LUHMES (cell line): Measurements from ENCODE around the genes SV2B and ST8SIA2.

DNA sequence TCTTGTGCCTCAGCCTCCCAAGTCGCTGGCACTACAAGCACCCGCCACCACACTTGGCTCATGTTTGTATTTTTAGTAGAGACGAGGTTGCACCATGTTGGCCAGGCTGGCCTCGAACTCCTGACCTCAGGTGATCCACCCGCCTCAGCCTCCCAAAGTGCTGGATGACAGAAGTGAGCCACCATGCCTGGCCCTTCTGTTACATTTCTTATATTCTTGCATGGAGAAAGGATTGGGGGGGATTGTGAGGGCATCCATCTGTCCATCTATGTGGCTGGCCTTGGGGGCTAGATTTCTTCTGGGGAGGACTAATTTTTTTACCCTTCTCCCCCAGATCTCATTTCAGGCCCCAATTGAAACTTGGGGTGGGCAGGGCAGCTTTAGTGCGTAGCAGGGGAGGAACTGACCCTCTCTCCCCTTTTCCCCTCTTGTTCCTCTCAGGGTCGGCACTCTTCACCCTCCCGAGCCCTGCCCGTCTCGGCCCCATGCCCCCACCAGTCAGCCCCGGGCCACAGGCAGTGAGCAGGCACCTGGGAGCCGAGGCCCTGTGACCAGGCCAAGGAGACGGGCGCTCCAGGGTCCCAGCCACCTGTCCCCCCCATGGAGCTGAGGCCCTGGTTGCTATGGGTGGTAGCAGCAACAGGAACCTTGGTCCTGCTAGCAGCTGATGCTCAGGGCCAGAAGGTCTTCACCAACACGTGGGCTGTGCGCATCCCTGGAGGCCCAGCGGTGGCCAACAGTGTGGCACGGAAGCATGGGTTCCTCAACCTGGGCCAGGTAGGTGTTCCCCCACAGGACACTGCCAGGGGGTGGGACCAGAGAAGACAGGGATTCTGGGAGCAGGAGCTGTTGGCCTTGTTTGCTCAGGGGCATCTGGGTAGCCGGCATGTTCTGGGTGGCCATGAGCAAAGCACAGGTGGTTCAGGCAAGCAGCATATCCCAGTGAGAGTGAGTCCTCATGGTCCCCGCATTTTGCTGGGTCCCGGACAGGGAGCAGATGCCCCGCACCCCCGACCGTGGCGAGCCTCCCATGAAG is 7.1 kb downstream of the FURIN start:
- PRO-cap = no peak

DNA sequence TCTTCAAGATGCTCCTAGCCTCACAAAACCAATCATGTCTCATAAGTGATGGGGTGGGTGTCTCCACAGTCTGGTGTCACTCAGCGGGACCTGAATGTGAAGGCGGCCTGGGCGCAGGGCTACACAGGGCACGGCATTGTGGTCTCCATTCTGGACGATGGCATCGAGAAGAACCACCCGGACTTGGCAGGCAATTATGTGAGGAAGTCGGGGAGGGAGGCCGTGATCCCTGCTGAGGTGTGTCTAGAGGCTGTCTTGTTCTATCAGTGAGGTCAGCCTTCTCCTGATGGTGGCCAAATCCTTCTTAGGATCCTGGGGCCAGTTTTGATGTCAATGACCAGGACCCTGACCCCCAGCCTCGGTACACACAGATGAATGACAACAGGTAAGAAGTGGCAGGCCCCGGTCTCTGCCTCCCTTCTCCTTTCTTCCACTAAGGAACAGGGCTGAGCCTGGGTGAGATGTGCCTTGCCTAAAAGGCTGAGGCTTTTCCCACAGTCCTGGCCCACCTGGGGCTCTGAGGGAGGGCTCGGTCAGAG is 7.4 kb upstream of the FES start:
- PRO-cap = no peak

- PRO-cap = no peak
Measured at GRCh38 chr15:90905189-90905764, 2.2 kb downstream of the MAN2A2 start.

DNA sequence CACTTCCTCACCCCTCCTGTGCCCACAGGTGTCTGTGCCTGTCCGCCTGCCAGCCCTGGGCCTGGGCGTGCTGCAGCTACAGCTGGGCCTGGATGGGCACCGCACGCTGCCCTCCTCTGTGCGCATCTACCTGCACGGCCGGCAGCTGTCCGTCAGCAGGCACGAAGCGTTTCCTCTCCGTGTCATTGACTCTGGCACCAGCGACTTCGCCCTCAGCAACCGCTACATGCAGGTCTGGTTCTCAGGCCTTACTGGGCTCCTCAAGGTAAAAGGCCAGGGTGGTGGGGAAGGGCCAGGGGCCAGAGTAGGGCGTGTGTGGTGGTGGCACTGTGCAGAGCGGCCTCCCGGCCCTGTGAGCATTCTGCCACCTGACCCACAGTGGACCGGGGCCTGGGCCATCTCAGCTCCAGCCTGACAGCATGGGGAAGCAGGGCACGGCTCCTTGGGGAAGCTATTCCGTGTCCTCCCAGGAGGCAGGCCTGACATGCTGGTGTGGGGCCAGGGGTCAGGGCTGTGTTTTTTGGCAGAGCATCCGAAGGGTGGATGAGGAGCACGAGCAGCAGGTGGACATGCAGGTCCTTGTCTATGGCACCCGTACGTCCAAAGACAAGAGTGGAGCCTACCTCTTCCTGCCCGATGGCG is 9.0 kb downstream of the MAN2A2 start:
- PRO-cap = no peak

DNA sequence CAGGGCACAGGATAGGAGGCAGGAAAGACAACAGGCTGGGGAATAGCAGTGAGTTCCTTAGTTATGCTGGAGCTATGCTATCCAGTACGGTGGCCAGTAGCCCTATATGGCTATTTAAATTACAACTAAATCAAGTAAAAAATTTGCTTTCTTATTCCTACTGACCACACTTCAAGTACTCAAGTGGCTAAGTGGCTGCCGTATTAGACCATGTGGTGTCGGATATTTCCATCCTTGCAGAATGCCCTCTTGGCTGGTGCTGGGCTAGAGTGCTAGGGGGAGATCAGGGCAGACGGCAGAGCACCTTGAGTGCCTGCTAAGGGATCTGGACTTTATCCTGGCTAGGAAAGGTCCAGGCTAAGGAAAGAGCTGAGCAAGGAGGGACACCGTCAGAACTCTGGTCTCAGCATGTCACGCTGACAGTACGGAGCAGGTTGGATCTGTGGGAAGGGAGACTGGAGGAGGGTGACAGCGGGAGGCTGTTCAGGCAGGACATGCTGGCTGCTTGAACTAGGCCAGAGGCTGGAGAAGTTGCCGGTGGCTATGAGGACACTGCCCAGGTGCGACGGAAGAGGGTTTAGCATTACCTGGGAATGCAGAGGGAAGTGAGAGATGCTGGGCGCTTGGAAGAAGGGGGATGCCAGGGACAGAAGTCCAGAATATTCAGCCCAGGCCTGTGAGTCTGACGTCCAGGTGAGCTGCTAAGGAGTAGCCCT is 14.1 kb downstream of the MAN2A2 start:
- PRO-cap = no peak

DNA sequence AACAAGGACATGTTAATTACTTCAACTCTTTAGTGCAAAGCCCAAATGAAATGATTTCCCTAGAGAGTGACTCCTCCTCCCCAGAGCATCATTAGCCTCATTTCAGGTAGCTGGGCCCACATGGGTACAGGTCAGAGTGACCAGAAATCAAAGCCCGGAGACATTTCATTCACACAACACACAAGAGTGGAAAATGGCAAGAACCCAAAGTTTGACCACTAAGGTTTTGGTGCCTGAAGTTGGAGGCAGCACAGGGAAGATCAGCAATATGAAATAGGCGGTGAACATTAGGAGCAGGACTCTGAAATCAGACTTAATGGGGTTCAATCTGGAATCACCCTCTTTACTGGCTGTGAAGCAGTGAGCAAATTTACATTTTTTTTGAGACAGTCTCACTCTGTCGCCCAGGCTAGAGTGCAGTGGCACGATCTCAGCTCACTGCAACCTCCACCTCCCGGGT is 19.6 kb downstream of the PRC1 start:
- PRO-cap = no peak

GRCh38 chr15:91059396-91059759 is 37.0 kb upstream of the VPS33B start:
- PRO-cap = no peak

- PRO-cap = bidirectional peak, plus-strand start at chr15:91099861, minus-strand start at chr15:91099839; bidirectional peak, plus-strand start at chr15:91100345, minus-strand start at chr15:91100355; unidirectional peak, minus-strand start at chr15:91100581
Measured at GRCh38 chr15:91099555-91100743, at the start of gene SV2B. Gene SV2B, plus strand, starts transcription at chr15:91100257.

DNA sequence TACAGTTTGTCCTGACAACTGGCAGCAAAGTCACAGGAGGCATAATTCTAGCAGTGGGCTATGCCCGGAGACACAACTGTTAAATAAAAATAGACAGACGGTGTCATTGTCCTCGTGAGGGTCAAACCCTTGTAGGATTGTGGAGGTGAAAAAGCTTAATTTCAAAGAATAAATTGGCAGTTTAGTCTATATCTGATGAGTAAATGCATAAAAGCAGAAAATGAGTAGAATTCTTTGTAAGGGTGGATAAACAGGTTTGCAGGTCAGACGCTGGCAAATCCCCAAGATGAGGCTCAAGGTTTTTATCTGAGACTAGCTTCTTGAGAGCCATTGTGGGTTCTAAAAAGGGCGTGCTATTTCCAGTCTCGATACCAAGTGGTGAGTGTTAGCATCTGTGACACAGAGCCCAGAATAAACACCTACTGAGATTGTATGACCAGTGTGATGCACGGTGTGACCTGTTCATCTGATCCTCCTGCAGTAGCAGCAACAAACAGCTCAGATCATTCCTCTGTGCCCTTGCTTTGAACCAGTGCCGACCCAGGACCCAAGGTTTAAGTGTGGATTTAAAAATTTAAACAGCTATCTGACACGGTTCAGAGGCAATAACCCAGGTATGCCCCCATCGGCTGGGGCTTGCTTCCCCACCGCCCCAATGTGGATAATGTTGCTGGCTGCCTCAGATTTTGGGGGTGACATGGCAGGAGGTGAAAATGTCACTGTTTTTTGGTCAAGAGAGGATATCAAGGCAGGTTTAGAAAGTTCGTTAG is 51.3 kb upstream of the SLCO3A1 start:
- PRO-cap = no peak

DNA sequence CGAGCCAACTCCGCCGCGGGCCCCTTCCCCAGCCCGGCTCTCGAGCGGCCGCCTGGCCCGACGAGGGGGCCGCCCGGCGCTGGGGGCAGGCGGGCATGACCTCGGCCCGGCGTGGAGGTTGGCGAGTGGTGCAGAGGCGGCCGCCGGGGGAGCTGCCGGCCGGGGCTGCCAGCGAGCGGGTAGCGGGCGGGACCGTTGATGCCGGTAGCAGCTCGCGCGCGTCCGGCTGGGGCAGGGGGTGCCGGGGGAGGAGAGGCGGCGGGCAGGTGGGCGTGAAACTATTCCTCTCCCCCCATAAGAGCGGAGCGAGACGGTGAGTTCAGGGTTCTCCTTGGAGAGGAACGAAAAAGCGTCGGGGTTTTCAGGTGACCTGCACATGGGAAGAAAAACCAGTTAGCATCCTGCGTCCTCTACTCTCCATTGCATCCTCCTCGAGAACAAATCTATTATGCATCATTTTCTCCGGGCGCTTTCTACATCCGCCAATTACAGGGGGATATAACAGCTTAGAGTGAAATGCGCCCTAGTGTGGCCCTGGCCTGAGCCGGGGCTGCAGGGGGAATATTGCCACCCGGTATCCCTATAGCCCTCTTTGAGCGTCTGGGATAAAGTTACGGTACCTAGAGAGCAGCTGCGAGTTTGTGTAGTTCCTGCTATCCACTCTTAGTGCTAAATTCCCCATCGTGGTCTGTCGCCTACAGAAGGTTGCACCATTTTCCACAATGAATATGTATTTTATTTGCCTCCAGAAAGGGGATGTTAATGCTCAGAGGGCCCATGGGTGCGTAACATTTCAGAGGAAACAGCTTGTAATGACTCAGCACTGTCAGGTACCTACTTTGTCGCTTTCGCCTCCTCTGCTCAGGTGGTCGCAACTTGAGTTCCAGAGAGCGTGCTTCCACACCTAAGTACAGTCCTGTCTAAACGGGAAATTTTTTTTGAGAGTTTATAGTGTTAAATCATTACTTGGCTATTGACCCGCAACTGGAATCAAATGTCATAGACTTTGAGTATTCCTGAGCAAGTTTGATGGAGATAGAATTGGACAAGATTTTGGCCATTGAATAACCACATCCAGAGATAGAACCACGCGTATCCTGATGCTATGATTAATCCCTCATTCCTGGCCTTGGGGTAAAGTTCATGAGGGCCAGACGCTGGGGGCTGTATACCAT is 977 bp downstream of the SLCO3A1 start:
- PRO-cap = unidirectional peak, minus-strand start at position 451 of the sequence

- PRO-cap = no peak
Measured at GRCh38 chr15:91865458-91866066, 12.1 kb downstream of the SLCO3A1 start.

DNA sequence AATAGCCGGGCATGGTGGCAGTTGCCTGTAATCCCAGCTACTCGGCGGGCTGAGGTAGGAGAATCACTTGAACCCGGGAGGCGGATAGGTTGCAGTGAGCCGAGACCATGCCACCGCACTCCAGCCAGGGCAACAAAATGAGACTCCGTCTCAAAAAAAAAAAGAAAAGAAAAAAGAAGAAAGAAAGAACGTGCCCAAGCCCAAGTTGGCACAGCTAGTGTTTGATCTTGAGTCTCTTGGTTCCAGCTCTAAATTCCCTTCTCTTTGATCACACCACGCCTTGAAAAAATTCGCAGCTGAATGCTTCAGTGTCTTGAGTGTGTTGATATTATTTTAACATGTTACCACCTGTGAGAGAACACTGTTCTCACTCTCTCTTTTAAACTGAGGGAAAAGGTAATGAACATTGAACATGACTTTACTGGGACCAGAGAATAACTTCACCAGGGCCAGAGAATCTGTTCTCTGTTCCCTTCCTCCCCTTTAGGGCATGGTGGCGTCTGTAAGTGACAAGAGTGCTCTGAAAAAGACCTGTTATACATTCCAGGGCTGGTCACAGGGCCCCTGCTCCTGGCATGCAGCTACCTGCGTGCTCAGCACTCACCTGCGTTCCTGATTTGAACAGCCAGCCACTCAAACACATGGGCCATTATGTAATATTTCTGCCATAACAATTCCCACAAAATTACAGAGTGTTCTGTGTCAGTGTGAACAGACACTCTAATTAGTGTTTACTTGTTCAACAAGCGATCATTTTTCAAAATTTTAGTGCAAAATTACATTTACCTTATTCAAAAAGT is 19.1 kb downstream of the SLCO3A1 start:
- PRO-cap = no peak

DNA sequence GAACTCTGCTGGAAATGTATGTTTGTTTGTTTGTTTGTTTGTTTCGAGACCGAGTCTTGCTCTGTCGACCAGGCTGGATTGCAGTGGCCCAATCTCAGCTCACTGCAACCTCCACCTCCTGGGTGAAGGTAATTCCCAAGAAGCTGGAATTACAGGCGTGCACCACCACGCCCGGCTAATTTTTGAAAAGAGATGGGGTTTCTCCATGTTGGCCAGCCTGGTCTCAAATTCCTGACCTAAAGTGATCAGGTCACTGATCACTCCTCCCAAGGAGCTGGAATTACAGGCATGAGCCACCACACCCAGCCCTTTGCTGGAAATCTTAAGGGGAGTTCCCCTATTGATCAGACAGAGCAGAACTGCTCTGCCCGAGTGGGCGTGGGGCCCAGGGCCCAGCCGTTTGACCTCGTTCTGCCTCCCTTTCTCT is 89.1 kb downstream of the SLCO3A1 start:
- PRO-cap = no peak

DNA sequence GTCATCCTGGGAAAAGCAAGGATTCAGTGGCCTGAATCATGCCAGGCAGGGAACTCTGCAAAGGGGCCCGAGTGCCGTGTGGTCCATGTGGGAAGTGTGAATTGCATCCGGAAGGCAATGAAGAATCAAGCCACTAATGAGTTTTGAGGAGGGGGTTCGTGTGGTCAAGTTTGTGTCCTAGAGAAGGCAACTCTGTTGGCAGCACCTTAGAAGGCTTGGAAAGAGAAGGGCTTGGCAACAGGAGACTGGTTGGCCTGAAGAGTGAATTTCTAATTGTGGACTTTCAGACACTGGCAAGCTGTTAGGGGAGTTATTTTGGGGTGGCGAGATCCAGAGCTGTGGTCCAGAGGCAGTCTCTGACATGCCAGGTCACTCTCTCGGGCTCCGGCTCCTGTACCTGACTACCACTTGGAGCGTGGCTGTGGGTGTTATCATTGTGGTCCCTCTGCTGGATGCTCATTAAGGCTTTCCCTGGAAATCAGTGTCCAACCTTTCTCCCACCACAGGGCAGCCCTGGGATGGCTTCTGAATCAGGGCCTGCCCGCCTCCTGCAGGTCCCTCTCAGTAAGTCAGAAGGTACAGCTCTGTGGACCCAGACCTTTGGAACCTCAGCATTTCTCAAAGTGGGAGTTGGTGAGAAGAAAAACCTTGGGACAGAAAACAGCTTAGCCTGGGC is 209.0 kb downstream of the SLCO3A1 start:
- PRO-cap = no peak

- PRO-cap = no peak
Measured at GRCh38 chr15:92158522-92158838, 235.2 kb upstream of the ST8SIA2 start.

DNA sequence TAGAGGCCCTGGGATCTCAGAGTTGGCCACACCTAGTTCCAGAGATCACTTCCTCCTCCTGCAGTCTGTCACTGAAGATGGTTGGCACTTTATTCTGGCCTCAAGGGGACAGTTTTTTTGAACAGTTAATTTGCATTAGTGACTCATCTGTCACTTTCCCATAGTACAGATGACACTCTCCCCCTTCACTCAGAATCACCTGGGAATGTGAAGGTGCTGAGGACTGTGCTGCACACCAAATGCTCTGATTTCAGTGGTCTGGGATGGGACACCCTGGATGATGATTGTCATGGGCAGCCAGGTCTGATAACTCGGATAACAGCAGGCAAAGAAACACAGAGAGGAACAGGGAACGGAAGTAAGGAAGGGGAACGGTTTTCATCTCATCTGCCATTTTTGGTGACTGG is 232.6 kb upstream of the ST8SIA2 start:
- PRO-cap = no peak

DNA sequence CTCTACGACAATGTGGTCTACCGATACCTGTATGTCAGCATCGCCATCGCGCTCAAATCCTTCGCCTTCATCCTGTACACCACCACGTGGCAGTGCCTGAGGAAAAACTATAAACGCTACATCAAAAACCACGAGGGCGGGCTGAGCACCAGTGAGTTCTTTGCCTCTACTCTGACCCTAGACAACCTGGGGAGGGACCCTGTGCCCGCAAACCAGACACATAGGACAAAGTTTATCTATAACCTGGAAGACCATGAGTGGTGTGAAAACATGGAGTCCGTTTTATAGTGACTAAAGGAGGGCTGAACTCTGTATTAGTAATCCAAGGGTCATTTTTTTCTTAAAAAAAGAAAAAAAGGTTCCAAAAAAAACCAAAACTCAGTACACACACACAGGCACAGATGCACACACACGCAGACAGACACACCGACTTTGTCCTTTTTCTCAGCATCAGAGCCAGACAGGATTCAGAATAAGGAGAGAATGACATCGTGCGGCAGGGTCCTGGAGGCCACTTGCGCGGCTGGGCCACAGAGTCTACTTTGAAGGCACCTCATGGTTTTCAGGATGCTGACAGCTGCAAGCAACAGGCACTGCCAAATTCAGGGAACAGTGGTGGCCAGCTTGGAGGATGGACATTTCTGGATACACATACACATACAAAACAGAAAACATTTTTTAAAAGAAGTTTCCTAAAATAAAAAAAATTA is 230.7 kb upstream of the ST8SIA2 start:
- PRO-cap = no peak

DNA sequence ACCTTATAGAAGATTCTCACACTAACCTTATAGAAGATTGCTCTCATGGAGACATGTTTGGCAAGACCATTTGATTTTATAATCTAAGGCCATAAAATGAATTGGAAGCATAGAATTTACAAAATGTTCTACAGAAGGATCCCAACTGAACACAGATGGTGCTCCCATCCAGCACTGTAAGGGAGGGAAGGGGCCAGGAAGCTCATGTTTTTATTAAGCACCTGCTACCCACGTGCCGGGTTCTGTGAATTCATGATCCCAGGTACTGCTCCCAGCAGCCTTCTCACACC is 223.6 kb upstream of the ST8SIA2 start:
- PRO-cap = no peak

- PRO-cap = bidirectional peak, plus-strand start at chr15:92393827, minus-strand start at chr15:92393698; bidirectional peak, plus-strand start at chr15:92394074, minus-strand start at chr15:92393929; bidirectional peak, plus-strand start at chr15:92394497, minus-strand start at chr15:92394285
Measured at GRCh38 chr15:92393349-92394352, at the start of gene ST8SIA2. Gene ST8SIA2, plus strand, starts transcription at chr15:92393881.

DNA sequence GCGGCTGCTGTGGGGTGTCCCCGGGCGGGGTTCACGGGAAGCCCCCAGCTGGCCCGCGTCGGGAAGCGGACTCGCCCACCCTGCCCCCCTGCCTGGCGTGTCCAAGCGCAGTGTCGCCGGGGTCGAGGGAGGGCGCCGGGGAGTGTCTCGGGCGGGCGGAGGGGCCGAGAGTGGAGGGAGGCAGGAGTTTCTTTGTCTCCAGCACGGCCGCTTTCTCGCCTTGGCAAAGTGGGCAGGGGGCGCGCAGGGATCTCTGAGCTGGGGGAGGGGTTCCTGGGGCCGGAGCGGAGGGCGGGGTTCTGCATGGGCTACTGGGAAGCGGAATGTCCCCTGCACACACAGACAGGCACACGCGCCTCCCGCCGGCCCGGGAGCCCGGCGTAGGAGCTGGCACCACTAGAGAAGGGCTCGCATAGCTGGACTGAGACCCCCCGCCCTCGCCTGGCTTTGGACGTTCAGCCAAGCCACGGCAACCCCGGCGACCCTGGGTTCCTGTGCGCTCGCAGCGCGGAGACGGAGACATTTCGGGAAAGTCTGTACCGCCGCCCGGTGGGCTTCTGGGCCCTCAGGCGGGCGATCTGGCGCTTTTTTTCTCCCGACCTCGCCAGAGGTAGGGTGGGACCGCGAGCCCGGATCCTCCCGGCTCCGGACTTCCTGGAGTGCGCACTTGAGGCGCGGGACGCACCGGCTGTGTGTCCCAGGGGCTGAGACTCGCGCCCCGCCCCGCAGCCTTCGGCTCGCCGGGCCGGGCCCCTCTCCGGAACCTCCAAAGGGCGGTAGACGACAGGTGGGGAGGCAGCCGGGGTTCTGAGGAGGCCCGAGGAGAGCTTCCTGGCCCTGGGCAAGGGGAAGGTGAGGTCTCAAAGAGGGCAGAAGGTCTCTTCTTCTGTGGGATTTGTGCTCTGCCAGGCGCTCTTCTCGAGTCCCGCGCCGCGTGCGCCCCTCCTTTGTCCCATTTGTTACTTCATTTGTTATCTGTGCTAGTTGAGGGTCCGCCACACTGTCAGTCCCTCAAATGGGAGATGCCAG is 986 bp downstream of the ST8SIA2 start:
- PRO-cap = bidirectional peak, plus-strand start at position 145 of the sequence, minus-strand start outside the sequence; bidirectional peak, plus-strand start at position 520 of the sequence, minus-strand start at position 231 of the sequence; bidirectional peak, plus-strand start at position 765 of the sequence, minus-strand start at position 727 of the sequence